Diencephalon (tissue), 2 donors: Measurements from ENCODE around the gene OMA1.

DNA sequence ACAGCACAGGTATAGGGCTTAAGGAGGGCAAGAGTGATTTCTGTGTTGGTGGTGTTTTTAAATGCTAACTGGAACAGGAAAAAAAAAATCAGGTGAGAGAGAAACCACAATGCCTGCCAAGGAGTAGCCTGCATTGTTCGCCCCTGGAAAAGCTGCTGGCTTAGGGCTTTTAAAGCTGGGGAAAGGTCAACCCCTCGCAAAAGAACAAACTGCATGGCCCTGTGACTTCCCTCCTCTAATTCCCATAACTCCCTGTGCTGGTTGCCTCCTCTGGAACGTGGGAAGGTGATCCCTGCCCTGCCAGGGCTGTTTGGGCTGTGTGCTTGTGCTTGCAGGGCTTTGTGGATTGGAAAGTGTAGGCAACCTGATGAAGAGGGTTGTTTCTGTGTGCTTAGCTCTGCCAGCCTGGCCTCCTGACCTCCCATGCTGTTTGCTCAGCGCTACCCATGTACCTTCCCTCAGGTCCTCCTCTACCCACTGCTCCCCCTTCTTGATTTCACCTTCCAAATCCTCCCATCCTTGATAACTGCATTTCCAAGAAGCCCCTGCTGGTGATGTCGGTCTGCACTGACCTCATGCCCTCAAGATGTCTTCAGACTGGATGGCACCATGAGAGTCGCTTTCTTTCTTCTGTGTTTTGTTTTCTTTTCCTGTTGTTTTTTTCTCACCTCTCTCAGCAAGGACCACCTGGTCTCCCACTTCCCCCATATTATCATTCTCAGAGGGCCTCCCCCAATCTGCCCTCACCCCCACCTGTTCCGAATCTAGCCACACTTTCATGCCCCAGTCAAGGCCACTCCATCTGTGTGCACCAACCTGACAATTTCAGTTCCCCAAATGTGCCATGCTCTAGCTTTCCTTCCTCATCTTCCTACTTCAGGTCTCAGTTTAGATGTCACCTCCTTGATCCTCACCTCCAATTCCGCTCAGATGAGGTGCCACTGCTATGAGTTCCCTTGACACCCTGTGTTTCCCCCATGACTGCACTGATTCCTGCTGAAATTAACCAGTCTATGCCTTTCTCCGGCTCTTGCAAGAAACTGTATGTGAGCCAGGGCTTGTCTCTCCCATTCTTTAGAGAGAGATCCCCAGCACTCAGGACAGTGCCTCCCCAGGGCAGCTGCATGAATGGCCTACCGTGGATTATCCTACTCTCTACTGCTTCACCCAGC lies 146.5 kb downstream of the PLPP3 start:
- RAMPAGE, long total RNA = no peak

DNA sequence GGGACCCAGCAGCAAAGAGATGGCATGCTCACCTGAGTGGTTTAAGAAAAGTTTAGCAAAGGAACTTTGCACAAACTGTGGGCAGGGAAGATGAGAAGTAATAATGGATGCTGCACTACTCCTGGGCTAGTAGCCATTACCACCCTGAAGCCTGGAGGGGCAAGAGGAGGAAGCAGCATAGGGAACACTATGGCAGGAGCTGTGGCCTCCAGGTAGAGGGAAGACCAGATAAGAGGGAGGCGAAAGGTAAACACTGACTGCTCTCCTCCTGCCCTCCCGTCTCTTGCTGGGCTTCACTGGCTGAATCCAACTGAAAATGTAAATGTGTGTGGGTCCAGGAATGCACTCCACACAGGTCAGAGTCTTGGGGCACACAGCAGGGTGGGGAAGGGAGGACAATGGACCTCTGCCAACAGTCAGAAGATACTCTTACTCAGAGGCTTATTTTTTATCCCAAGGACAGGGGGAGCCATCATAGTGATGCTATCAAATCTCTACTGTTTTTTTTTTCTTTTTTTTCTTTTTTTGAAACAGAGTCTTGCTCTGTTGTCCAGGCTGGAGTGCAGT lies 129.1 kb downstream of the PLPP3 start:
- RAMPAGE, long total RNA = no peak

DNA sequence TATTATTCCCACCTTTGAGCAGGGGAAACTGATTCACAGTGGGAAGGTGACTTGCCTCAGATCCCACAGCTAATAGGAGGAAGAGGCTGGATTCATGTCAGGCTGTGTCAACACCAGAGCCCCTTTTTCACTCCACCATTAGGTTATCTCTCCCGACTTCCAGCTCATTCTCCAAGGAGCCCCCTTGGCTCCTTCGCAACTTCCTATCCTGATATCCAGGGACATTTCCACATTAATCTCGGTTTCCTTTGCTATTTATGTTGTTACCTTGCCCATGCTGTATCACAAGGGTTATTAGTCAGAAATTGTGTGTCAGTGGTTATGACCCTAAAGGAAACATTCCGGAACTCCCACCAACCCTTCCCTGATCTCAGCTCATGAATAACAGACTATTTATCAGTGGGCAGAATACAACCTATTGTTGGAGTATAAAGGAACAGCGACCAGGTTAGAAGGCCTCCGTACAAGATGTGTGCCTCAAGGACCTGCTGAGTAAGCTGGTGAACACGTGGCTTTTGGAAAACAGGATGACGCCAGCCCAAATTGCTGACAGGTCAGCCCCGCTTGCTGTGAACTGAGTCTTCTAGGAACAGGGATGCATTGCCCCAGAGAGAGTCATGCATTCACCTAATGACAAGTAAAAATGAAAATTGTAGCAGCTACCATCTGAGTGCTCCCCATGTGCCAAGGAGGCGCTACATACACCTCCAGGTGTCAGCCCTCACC lies 121.5 kb downstream of the PLPP3 start:
- RAMPAGE, long total RNA = no peak

DNA sequence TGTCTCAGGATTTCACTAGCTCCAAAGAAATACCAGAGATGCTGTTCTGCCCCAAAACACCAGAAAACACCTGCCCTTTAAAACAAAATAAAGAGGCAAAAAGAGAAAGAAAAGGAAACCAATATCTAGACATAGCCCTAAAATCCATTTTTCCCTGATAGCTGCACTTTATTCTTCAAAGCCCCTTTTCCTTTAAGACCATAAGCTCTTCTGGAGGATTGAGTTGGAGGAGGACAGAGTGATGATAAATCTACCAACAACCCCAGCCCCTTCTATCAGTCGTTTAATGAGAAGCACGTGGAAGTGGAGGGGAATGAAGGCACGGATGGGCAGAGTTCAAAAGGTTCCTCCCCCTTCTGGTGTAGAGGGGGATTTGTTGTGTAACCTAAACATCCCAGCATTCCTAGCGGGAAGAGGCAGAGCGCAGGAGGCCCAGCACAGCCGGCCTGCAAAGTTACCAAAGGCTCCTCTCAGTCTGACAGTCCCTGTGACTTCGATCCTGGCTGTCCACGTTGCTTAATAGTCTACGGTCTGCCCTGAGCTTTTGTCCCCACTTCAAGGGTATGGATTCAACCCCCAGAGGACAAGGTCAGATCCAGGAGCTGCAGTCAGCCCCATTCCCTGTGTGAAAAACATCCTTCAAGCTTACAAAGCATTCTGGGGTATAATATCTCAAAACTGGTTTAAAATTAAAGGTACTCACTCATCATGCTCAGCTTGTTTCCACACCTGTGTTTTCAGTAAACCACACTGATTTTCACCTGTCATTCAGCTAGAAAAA lies 118.1 kb downstream of the PLPP3 start:
- RAMPAGE, long total RNA = no peak

DNA sequence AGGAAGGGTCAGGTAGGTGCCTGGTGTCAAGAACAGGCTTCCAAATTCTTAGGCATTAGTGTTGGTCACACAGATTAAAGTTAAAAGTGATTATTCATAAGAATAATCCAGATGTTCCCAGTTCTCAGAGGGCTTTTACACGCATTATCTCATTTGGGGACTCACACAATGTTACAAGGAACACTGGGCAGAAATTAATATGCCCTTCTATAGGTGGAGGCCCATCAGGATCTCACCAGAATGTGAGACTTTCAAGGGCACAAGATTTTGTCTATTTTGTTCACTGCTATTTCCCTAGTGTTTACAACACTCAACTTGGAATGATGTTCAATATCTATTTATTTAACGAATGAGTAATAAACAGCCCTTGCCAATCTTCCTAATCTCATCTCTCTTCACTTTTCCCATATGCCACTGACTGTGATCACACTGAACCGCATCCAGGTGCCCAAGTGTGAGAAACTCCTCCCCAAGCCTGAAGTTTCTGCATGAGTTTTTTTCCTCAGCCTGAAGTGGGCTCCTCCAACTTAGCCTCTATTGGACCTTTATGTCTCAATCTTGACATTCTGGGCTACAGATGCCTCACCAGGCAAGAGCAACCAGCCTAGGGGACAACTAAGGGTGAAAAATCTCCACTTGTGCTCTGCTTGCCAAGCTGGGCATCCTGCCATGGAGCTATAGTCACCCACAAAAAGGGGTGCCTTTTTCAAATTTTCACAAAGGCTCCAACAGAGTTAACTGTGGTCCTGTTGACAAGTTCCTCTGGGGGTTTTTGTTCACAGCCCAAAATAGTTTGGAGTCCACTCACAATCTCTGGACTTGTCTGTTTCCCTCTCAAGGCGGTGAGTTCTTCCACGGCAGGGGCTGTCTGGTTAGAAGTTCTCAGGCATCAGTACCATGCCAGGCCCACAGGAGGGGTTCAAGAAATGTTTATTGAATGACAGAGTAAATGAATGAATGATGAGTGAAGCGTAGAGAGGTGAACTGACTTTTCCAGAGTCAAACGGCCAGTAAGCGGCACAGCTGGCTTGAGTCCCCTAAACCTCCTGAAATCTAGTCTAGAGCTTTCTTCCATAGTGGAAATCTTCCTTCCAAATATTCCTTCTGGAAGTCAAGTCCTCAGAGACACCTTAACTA lies 105.6 kb downstream of the PLPP3 start:
- RAMPAGE, long total RNA = no peak

DNA sequence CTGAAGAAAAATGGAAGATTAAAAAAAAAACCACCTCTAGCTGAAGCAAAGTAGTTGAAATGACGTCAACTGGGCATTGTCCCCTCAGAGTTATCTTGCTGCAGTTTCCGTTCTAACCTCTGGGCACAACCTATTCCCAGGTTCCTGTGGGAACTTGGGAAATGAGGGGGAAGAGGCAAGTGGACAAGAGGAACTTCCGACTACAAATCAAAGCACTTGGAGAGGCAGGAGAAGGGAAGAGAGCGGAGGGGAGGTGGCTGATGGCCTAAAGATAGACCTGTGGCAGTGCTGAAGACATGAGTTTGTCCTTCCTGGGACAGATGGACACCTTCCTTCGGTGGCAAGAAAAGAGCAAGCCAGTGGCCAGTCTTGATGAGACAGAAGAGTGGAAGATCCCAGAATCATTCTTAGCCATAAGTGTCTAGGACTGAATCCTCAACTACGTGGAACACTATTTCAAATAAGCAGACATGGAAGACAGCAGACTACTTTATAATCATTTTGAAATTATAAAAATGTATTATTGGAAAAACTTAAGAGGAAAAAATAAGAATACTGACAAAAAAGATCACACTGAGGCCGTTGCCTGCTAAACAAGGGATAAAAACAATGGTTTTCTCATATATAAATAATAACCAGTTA lies 66.1 kb downstream of the PLPP3 start:
- RAMPAGE, long total RNA = no peak

GRCh38 chr1:56523652-56523999 lies 55.7 kb downstream of the PLPP3 start:
- RAMPAGE, long total RNA = no peak

- RAMPAGE, long total RNA = no peak
Measured at GRCh38 chr1:56644150-56644454, 1.0 kb upstream of the PRKAA2 start.

- RAMPAGE, long total RNA = no peak
Measured at GRCh38 chr1:56811315-56811782, 7.9 kb downstream of the FYB2 start.

GRCh38 chr1:56818788-56819209 lies 405 bp downstream of the FYB2 start:
- RAMPAGE, long total RNA = no peak

- RAMPAGE, long total RNA = no peak
Measured at GRCh38 chr1:56855298-56855559, 632 bp downstream of the C8A start.

DNA sequence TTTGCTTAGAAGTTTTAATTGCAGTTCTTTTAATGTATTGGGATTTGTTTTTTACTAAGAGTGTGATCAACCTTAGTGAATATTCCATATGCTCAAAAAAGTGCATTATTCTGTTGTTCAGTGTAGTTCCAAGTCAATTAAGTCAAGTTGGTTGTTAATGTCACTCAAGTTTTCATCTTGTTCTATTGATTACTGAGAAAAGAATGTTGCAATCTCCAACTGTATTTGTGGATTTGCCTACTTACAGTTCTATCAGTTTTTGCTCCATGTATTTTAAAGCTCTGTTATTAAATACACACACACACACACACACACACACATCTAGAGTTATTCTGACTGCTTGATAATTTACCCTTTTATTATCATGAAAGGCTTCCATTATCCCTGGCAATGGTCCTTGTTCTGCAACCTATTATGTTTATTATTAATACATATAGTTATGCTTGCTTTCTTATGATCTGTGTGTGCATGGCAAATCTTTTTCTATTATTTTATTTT lies 2.5 kb downstream of the C8A start:
- RAMPAGE, long total RNA = no peak

GRCh38 chr1:56967317-56967681 lies 1.5 kb upstream of the C8B start:
- RAMPAGE, long total RNA = no peak

- RAMPAGE, long total RNA = no peak
Measured at GRCh38 chr1:56995475-56996374, 29.9 kb upstream of the C8B start.

GRCh38 chr1:57324997-57325323 lies 98.9 kb downstream of the DAB1 start:
- RAMPAGE, long total RNA = no peak

GRCh38 chr1:57957421-57957923 lies 533.6 kb upstream of the DAB1 start:
- RAMPAGE, long total RNA = no peak

GRCh38 chr1:58432778-58433095 lies 113.8 kb downstream of the OMA1 start:
- RAMPAGE, long total RNA = no peak

GRCh38 chr1:58545634-58545776 lies 1.0 kb downstream of the OMA1 start:
- RAMPAGE, long total RNA = no peak

GRCh38 chr1:58546539-58547266 lies at the start of gene OMA1:
TSS of gene OMA1 (minus strand) at chr1:58546726.
- RAMPAGE, long total RNA = start-site peak on the minus strand at chr1:58546713-58546760, 115 and 72 reads in 2 replicates

GRCh38 chr1:58586231-58586654 lies 9.2 kb upstream of the TACSTD2 start:
- RAMPAGE, long total RNA = no peak